Colon Carcinoma Metastatic in the Lung (tissue), 2 donors: ENCODE data around the gene MNAT1.

- PRO-cap, 2 experiments = peak in 2 of 2 experiments; most common plus-strand start chr14:60734761 (in 2)
These were observed at the start of gene MNAT1 for GRCh38 chr14:60734448-60735317. TSS of gene MNAT1 (plus strand) at chr14:60734761.

DNA sequence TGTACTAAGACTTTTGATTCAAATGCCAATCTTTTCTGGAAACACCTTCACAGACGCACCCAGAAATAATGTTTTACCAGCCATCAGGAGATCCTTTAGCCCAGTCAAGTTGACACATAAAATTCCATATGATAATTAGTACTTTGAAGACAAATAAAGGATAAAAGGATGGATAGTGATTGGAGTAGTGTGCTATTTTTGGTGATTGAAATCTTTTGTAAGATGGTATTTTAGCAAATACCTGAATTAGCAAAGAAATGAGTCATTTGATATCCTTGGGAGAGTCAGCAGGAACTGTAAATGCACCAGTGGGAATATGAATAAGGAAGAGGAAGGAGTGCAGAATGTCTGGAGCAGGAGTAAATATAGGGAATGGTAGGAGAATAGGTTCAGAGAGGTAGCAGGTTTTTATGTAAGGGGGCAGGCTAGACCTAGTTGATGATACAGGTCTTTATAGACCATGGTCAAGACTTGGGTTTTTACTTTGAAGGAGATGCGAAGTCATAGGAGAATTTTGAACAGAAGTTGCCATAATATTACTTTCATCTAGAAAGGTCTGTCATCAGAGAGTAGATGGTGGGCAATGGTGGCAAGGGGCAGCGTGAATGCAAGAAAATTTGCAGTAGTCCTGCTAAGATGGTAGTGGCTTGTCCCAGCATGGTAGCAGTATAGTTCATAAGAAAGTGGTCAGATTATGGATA lies 74.9 kb downstream of the TRMT5 start:
- PRO-cap, 2 experiments = no peak in any of the 2 experiments

DNA sequence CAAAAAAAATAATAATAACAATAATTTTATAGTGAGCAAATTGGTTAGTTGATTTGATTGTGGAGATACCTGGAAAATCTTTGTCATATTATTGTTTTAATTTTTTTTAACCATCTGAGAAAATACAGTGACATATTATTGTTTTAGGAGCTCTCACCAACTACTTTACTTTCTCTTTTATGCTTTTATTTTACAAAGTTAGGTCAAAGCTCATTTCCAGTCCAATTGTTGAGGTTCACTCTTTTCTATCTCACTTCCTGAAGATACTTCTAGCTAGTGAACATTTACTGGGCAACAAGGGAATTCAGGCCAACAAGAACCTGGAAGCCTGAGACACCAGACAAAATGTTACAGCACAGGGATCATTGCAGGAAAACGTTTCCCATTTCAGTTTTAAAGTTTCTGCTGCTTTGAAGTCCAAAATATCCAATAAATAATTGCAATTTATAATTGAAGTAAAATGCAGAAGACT lies 3.9 kb downstream of the TMEM30B start:
- PRO-cap, 2 experiments = no peak in any of the 2 experiments

DNA sequence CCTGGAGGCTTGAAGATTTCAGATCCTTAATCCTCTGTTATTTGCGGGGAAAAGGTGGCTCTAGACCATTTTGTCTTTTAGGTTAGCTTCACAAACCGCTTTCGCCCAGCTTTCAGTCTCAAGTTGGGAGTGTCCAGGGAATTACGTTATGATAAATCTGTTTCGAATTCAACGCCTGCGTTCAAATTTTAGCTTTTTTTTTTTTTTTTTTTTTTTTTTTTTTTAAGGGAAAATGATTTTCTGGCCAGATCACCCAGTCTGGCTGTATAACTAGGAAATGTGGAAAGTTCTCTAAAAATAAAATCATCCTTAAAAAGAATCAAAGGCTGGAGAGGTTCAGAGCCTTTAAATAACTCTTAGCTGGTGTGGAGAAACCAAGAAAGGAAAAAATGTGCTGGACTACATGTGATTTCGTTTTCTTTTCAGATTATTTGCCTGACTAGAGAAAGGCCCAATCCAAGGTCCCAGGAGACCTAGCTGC lies 580 bp upstream of the TMEM30B start:
- PRO-cap, 2 experiments = peak in 1 of 2 experiments; most common minus-strand start position 125 of the sequence (in 1)

DNA sequence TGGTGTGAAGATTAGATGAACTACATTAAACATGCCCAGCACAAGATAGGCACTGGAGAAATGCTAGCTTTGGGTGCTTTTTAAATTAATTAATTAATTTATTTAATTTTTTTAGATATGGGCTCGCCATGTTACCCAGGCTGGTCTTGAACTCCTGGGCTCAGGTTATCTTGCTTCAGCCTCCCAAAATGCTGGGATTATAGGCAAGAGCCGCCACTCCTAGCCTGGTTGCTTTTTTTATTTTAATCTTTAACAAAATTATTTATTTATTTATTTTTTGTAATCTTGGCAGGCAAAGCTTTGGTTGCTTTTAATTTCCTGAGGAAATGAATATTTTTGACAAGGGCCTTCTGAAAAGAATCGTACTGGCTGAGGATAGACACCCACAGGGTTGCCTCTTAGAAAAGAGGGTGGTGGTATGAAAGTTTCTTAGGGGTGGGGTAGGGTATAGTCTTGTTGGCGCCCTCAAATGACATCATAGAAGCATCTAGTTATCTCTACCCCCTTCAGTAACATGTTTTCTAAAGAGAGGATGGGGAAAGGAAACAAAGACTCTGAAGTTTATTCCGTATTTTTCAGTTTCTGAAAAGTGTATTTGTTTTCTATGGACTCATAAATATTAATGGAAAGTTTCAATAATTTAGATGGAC lies 13.5 kb downstream of the PRKCH start:
- PRO-cap, 2 experiments = no peak in any of the 2 experiments

DNA sequence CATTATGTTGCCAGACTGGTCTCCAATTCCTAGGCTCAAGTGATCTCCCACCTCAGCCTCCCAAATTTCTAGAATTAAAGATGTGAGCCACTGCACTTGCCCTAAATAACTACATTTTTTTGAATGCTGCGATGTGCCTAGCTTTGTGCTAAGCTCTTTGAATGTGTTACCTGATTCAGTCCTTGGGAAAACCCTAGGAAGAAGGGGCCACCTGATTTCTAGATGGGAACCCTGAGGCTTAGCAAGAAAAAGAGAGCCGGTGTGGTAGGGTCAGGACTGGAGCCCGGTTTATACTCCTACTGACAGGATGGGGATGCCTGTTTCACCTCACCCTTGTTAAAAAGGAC lies 119.7 kb downstream of the PRKCH start:
- PRO-cap, 2 experiments = no peak in any of the 2 experiments

GRCh38 chr14:61458800-61459162 lies 137.4 kb downstream of the PRKCH start:
- PRO-cap, 2 experiments = no peak in any of the 2 experiments

- PRO-cap, 2 experiments = peak in 1 of 2 experiments; most common plus-strand start chr14:61477092 (in 1)
These were observed 155.3 kb downstream of the PRKCH start for GRCh38 chr14:61476292-61477367.

GRCh38 chr14:61477634-61478153 lies 156.3 kb downstream of the PRKCH start:
- PRO-cap, 2 experiments = no peak in any of the 2 experiments

DNA sequence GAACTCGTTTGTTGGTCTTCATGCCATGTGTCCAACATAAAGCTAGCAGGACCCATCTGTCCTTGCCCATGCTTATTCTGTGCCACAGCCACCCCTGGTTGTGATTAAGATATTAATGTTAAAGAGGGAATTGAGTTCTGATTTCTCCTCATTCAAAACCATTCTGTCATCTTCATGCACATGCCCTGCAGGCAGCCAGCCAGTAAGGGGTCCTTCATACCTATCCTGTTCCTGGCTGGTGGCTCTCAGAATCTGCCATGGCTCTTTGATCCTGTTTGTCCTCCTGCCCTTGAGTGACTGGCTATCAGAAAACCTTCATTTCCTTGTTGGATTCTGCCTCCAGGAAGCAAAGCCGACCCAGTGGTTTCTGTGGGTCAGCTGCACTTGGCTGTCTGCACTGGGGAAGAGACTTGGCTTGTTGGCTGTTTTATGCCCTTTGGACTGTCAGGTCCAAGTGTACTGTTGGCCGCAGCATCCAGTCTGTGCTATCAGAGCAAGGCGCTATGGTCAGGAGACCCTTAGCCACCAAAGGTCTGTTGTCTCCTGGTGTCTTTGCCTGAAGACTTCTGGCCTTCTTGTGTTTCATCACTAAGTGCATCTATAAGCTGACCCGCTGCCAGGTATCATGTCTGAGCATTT lies 177.5 kb upstream of the HIF1A start:
- PRO-cap, 2 experiments = no peak in any of the 2 experiments

DNA sequence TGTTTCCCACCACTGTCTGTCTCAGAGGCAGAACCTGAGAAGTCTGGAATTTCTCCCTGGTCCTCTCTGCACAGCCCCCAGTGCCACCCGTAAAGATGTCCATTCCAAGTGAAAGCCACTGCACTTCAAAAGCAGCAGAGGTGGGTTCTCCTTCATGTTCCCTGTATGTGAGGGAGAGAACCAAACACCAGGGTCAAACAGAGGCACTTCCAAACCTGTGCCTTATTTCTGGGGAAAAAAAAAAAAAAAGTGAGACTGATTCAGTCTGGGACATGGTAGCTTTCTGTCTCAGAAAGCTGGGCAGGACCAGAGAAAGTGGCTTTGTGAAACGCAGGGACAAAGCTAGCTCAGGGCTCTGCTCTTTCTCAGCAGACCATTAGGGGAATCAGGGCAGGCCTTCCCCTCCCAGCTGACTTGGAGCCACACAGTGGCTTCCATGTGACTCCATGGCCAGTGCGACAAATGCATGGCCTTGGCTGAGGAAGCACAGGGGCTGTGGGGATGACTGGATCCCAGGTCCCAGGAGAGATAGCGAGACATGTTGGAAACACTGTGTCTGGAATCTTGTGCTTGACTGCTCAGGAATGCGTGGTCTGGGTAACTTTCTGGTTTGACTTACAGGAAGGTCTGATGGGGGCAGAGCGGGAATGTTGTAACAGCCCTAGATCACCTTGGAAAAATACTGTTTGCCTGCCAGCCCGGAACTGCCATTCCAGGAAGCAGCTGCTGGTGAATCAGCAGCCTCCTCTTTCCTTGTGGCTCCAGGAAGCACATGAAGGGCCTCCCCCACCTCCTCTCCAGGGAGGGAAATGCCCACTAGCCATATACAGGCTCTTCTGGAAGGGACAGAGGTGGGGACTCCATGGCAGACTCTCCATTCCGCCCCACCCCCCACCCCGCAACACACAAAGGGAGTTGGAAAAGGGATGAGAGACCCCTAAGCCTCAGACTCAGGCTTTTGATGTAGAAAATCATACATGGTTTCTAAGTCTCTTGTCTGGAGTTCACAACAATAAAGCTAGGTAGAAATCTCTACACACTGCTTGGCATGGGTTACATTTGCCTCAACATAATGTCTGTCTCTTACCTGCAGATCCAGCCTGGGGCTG lies 133.6 kb upstream of the HIF1A start:
- PRO-cap, 2 experiments = no peak in any of the 2 experiments

- PRO-cap, 2 experiments = no peak in any of the 2 experiments
These were observed 109.4 kb upstream of the HIF1A start for GRCh38 chr14:61585598-61586722.

DNA sequence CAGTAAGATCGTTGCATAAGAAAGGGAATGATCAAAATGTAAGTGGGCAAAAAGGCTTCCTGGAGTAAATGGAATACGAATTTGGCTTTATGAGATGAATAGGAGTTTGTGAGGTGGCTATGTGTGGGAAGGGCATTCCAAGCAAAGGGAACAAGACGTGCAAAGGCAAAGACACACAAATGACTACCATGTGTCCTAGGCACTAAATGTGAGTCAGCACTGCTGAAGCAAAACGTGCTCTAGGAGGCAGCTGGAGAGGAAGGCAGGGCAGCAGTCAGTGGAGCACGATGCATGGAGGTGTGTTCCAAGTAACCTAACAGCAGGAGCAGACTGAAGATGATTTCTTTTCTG lies 53.0 kb upstream of the HIF1A start:
- PRO-cap, 2 experiments = no peak in any of the 2 experiments

- PRO-cap, 2 experiments = no peak in any of the 2 experiments
These were observed 24.2 kb upstream of the HIF1A start for GRCh38 chr14:61670956-61671679.

GRCh38 chr14:61696753-61697421 lies 1.6 kb downstream of the HIF1A start:
- PRO-cap, 2 experiments = no peak in any of the 2 experiments

- PRO-cap, 2 experiments = no peak in any of the 2 experiments
These were observed 268.4 kb downstream of the SYT16 start for GRCh38 chr14:62080858-62081357.

DNA sequence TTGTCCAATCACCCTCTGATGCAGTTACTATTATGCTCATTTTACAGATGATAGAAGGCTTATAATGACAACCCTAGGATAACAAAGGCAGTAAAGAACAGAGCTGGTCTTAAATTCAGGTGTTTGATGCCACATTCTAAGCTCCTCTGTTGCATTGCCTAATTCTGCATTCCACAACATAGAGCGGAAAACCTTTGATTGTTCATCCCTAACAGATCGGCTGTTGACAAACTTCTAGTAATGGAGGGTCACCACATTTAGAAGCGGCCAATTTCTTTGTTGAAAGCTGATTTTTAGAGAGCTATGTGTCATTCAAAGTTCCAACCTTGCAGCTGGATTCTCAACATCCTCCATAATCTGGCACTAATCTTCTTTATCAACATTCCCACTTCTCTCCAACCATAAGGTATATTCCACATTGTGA lies 371.1 kb downstream of the SYT16 start:
- PRO-cap, 2 experiments = no peak in any of the 2 experiments

DNA sequence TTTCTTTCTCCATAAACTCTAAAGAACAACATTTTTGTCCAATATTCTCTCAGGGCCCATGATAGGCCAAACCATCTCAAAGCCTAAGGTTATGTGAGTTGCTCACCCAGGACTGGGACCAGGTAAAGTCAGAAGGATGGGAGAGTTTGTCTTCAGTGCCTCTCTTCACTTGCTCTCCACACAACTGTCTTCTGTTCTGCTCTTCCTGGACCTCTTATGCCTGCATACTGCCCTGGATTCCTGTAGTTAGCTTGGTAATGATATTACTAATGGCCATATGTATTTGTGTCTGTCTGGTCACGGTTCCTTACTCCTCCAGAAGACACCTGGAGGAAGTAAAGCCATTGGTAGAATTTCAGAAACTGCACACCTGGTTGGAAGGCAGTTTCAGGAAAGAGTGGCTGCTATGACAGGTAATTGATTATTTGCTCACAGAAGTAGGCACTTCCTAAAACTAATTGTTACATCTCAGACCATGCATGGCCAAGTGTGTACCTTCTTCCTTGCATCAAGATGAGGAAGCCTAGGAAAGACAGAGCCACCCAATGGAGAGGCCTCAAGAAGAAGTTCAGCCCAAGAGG lies 26.4 kb upstream of the RHOJ start:
- PRO-cap, 2 experiments = no peak in any of the 2 experiments

- PRO-cap, 2 experiments = no peak in any of the 2 experiments
These were observed 23.4 kb downstream of the GPHB5 start for GRCh38 chr14:63295116-63295945.

DNA sequence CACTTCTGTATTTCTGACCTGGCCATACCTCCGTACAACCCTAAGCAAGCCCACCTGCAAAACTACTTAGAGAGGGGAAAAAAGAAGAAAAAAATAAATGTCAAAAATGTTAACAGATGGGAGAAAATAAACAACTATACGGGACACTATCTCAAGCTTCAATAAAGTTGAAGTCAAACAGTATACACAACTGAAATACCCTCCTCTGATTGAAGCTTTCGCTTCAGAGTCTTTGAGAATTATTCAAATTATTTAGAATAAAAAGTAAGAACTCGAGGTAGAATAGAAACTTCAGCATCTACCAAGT lies 28.2 kb downstream of the PPP2R5E start:
- PRO-cap, 2 experiments = no peak in any of the 2 experiments